Aorta (tissue), 1 donor: ENCODE measurements around a stretch of chr3.

DNA sequence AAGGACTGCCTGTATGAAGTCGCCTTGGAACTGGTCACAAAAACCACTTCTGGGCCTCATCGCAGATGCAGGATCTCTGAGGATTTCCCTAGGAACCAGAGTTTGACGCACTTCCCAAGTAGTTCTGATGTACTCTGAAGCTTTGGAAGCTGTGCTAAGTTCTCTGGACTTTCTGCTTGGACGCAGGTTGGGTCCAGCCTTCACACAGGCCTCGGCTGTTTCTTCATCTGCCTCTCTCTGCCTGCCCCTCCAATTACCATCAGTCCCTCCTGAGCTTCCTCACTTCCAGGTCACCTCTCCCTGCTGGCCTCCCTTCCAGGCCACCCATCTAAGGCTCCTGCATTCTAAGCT, 270.8 kb downstream of the OPA1 start:
- PRO-cap = no peak

GRCh38 chr3:193897025-193897654, 238.8 kb upstream of the HES1 start:
- PRO-cap = no peak

- PRO-cap = no peak
Observed at GRCh38 chr3:193910652-193911447, 225.1 kb upstream of the HES1 start.

DNA sequence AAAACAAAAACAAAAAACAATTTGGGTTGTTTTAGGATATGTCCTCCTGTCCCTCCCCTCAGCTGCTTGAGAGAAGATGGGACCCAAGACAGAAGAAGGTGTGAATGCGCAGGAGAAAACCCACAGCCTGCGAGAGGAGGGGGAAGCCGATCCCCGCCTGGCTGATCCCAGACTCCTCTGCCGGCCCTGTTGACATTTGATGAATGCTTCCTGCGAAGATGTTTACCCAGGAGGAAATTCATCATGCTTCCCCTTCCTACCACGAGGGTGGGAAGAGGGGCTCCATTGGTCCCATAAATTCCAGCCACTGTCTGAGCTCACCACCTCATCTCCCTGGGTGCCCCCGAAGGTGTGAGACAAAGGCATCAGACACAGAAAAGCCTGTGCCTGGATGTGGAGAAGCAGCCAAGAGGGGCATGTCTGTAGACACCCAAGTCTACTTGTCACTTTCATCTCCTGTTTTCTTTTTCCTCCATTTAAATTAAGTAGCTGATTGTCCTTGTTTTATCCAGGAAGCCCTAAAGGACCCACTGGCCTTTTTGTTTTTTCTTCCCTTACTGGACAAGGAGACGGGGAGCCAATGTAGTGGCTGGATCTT, 95.4 kb upstream of the HES1 start:
- PRO-cap = no peak

- PRO-cap = no peak
Observed at GRCh38 chr3:194069902-194070339, 66.0 kb upstream of the HES1 start.

- PRO-cap = no peak
Observed at GRCh38 chr3:194101912-194102883, 33.8 kb upstream of the HES1 start.

- PRO-cap = no peak
Observed at GRCh38 chr3:194130543-194131820, 5.0 kb upstream of the HES1 start.

DNA sequence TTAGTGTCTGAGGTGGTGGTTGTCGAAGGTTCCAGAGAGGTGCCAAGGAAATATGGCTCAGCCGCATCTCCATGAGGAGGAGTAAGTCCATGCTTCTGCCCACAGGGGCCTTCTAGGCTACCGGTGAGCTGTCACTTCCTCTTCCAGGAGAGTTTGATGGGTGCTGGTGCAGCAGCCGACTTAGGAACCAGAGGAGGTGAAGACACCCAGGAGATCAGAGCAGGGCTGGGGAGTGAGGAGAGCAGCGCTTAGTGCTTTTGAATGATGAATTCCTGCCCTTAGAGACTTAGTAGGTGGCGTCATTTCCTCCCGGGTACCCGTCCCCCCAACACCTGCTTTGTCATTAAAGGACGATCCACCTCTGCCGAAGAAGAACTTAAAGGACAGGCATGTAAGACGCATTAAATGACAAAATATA, 67.5 kb downstream of the HES1 start:
- PRO-cap = no peak

DNA sequence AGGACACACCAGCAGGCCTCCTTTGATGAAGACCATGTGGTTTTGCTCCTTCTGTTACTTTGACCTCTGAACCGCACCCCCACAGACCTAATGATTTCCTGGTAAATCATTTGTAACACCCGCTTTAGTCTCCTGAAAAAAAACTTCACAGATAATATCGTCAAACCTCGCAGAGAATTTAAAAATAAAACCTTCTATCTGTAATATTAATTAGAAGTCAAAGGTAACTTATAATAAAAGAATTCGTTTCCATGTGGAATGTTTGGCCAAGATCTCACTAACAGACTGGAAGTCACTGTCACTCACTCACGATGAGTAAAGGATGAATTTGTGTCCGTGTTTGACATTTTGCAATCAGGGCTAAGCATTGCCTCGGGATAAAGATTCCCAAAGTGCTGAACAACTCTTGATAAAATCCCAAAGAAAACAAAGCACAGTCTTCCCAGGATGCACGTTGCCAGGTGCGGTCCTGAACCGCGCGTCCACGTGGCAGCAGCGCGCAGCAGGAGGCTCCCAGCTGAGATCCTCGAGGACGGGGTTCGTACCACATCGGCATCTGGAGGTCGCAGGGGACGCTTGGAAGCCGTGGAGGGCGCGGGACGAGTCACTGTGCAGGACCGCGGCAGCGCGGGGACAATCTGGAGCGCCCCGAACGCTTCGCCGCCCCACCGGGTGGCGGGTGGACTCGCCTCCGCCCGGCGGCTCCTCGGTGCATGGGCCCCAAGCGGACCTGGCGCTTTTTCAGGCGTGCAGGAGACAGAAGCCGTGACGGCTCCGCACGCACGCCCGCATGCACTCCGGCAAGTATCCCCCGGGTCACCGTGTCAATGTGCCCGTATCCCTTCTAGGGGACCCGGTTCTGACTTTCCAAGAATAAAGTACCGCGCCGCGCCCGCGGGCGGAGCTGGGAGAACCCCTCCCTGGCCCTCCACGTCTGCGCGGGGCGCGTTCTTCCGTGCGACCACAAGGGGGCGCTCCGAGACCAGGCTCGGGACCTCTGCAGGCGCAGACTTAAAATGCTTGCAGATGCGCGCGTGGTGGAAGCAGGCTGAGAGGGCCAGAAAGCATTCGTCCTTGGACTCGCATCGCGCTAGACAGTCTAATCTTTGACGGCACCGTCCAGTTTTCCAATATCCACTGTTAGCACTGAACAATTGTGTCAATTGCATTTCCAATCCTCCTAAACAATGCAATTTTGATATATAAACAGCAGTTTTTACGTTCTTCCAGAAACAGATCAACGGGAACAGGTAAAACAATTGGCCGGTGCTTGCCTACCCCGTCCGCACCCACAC, 17.7 kb downstream of the CPN2 start:
- PRO-cap = no peak

DNA sequence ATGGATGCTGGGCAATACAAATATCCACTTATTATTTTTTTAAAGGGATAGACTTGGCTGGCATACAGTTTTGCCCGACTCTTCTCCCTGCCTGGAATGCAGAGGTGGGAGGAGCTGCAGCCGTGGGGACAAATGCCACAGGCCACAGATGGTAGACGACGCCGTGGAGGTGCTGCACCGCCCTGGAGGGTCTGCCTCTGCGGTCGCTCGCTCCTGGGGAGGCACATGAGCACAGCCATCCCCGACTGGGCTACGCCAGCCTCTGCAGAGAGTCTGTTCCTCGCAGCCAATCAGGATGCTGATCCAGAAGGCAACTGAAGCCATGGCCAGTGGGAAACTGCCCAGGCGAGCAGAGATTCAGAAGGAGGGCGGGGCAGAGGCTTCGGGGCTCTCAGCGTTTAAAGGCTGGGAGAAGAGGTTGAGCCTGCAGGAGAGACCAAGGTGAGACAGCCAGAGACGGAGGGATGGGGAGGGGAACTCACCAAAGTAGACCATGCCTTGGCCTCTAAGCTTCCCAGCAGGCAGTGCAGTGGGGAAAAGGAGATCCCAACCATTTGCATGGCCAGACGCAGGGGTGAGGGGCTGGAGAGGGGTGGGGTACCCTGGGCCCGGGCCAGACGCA, 12.0 kb upstream of the LRRC15 start:
- PRO-cap = no peak

GRCh38 chr3:194413508-194414117, 14.5 kb upstream of the GP5 start:
- PRO-cap = no peak

DNA sequence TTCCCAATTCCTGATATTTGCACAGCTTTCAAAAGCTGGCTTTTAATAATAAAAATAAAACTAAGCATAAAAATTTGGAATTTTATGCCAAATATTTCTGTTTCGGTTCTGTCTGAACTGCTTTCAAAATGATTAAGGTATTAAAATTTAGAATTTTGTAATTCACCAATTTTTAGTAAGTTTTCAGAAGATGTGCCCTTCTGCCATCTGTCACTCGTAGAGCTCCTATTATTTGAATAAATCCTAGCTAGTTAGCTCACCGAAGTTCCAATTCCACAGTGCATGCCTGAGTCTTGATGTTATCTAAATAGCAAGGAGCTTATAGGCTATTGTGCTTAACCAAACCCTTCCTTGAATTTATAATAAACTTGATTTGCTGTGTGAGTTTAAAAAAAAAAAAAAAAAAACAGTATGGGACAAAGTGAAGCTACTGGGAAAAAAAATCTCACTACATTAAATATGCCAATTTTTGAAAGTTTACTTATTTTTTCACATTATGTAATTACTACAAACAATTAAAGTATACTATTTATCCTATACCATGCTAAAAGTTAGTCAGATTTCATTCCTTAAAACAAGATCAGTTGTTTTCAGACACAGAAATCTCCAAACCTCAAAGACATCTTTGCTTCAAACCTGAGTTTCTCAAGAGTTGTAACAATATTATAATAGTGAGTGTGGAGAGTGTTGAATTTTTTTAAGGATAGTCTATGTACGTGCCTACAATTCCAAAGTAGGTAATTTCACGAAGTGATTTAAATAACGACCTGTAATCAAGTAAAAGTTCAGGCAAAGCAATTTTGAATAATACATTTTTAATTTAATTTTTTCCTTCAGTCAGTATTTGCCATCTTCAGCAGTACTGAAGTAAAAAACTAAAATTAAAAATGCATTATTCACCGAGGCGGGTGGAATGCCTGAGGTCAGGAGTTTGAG, 18.5 kb downstream of the ATP13A3 start:
- PRO-cap = no peak

DNA sequence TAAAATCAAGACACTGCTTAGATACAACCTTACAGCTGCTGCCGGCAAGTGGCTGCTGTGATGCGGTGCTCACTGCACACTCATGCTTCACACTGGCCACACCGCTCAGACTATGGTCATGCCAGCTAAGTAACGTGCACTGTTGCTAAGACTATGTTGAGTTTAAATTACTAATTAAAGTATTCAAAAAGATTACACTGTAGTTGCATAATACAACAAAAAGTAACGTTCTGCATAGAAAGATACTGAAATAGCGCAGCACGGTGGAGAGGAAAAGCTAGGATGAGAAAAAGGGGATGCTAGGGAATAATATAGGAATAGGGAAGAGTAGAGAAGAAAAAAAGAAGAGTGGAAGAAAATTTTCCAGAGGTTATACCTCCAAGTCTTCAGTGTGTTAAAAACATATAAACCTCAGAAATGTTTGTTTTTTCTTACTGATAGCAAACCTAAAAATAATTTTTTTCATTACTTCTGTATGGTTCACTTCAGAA, 12.0 kb downstream of the ATP13A3 start:
- PRO-cap = no peak

DNA sequence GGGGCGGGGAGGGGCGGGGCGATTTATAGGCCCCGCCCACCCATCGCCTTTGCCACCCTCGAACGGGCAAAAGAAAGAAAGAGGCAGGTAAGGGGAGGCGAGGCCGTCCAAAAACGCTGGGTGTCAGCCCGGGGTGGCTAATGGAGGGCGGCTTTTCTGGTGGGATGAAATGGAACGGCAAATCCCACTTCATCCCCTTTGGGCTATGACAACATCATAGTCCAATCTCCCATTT, 201 bp upstream of the ATP13A3 start:
- PRO-cap = bidirectional peak, plus-strand start at position 74 of the sequence, minus-strand start outside the sequence

DNA sequence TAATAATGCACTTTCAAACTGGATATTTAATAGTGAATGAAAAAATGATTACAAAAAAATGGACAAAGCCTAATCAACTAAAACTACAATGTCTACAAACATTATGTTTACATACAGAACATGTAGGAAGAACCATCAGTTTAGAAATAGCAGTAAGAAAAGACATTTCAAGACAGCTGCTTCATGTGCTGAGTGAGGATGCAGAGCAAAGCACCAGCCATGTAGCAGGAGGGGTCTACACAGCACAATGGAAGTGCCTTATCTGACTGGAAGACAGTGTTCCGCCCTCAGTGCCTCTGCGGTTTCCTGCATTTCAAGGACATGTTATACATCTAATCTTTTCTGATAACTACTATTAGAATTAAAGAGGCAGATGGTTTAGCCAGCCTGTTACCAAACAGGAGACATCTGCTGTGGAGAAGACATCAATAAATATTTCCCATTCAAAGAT, 10.7 kb downstream of the LSG1 start:
- PRO-cap = no peak

- PRO-cap = no peak
Observed at GRCh38 chr3:194686523-194687167, 962 bp downstream of the FAM43A start.

DNA sequence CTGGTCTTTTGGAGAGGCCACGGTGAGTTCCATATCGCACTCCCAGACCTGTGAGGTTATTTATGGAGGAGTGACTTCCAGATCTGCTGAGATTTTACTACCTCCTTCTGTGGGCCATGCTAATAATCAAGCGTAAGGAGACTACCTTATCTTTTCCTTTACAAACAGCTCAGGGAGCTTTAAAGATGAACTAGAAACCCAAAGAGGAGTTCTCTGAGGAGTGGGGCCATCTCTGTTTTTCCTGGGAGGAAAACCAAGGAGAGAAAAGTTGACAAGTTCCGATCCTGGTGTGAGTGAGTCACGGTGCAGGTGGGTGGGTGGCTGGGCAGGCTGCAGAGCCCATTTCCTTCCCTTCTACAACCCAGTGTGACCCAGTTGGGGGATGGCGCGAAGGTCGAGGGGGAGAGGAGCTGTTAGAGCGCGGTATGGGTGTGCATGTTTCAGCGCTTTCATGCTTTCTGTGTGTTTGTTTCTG, 3.6 kb downstream of the FAM43A start:
- PRO-cap = no peak

- PRO-cap = no peak
Observed at GRCh38 chr3:194736294-194736951, 50.7 kb downstream of the FAM43A start.

DNA sequence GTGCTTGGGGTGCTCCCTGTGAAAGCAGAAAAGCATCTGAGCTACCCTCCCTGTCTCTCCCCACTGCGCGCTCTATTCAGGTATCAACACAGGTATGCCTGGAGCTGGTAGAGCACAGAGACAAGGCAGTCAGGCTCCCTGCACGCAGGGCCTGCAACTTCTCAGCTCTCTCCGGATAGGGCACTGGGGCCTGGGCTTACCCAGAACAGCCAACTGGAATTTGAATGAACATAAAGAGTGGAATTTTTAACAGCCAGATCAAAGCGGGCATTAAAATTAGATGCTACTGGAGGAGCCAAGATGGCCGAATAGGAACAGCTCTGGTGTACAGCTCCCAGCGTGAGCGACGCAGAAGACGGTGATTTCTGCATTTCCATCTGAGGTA, 183.6 kb downstream of the XXYLT1 start:
- PRO-cap = no peak

GRCh38 chr3:195110987-195111542, 159.9 kb downstream of the XXYLT1 start:
- PRO-cap = no peak